ENCODE measurements around a stretch of chr18.

- RRBS: no CpG with 5 or more reads among the region's 5 CpGs
Observed at GRCh38 chr18:50099776-50100600, 95.0 kb downstream of the MYO5B start.

DNA sequence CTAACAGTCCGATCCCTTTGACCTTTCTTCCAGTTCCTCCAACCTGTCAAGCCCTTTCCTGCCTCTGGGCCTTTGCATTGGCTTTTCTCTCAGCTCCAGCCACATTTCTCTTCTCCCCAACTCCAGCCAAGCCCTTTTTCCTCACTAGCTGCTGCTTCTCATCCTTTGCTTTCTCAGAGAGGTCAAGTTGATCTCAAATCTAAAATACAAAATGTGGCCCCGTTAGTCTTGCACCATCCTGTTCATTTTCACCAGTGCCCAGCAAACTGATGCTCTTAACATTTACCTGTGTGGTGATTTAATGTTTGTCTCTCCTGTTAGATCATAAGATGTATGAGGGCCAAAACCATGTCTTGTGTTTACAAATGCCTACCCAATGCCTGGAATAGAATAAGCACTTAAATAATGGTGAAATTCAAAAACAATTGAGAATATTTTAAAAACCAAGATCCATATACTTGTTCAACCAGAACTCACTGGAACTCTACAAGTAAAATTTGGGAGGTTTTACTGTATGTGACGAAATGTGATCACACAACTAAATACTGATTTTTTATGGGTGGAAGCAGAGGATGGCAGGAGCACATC lies 37.4 kb downstream of the MYO5B start:
- RRBS: no CpG with 5 or more reads among the region's 3 CpGs

GRCh38 chr18:50307506-50308085 lies 20.1 kb upstream of the CXXC1 start:
- RRBS: no CpG with 5 or more reads among the region's 25 CpGs

- RRBS: no CpG with 5 or more reads among the region's 8 CpGs
Observed at GRCh38 chr18:50757257-50757946, 62.4 kb downstream of the MRO start.

- RRBS: no CpG with 5 or more reads among the region's 12 CpGs
Observed at GRCh38 chr18:50984102-50984844, 16.4 kb downstream of the ELAC1 start.

GRCh38 chr18:51066835-51067429 lies 36.9 kb downstream of the SMAD4 start:
- RRBS: no CpG with 5 or more reads among the region's 4 CpGs

DNA sequence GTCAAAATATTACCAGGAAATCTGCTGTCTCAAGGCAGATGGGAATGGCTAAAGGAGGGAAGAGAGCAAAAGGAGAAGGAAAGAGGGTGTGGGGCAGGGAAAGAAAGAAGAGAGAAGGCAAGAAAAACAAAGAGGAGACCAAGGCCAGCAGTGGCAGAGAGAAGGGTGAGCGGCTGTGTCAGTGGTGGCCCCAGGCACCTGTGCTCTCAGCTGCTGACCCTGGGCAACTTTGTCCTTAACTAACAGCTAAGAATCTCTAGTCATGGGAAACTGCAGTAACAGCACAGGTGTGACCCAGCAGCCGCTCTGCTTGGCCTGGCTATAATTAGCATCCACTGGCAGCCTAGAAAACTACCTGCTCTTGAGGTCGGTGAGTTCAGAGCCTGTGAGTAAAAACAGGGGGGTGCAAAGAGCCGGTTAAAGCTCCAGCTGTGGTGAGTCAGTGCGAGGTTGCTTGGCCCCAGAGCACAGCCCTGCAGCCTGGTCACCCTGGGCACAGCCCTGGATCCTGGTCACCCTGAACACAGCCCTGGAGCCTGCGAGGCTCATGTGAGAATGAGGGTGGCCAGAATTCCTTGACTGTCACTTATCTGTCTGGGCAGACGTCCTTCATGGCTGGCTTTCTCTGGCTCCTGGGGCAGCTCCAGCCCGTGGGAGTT lies 249.8 kb upstream of the MEX3C start:
- RRBS: no CpG with 5 or more reads among the region's 8 CpGs

GRCh38 chr18:53861284-53861715 lies 363.2 kb downstream of the MBD2 start:
- RRBS: no CpG with 5 or more reads among the region's 2 CpGs

- RRBS: no CpG with 5 or more reads among the region's 8 CpGs
Observed at GRCh38 chr18:54220707-54221206, 3.7 kb downstream of the MBD2 start.

DNA sequence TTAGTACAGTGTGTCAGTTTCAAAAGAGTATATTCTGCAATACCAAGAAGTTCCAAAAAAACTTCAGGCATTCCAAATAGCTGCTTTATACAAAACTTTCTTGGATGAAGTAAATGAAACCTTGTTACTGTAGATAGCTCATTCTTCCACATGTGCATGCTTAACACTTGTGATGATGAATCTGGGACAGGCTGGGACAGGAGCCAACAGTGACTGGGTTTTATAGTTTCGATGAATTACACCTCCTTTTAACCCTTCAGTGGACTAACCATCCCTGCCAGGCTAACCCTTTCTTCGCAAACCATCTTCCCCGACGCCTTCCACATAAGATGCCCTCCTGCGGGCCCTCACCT lies 1.0 kb downstream of the MBD2 start:
- RRBS: no CpG with 5 or more reads among the region's 5 CpGs

DNA sequence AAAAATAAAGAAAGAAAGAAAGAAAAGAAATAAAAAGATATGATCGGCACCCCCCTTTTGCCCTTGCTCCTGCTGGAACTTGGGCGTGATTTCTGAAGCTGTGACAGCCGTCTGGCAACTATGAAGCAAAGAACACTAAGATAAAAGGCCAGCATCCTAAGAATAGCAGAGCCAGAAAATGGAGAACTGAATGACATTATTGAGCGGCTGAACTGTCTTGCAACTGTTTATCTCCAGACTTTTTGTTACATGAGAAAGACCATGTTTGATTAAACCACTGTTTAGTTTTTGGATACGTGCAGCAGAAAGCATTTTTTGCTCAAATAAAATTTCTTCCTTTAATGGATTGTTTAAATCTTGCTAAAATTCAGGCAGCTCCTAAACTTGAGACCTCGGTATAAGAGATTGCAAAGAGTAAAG lies 8.1 kb upstream of the MBD2 start:
- RRBS: no CpG with 5 or more reads among the region's 6 CpGs

GRCh38 chr18:54262253-54262461 lies 7.2 kb upstream of the POLI start:
- RRBS: no CpG with 5 or more reads among the region's 1 CpG

DNA sequence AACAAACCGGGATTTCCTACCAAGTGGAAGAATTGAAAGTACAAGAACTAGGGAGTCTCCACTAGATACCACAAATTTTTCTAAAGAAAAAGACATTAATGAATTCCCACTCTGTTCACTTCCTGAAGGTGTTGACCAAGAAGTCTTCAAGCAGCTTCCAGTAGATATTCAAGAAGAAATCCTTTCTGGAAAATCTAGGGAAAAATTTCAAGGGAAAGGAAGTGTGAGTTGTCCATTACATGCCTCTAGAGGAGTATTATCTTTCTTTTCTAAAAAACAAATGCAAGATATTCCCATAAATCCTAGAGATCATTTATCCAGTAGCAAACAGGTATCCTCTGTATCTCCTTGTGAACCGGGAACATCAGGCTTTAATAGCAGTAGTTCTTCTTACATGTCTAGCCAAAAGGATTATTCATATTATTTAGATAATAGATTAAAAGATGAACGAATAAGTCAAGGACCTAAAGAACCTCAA lies 24.4 kb downstream of the POLI start:
- RRBS: no CpG with 5 or more reads among the region's 3 CpGs

DNA sequence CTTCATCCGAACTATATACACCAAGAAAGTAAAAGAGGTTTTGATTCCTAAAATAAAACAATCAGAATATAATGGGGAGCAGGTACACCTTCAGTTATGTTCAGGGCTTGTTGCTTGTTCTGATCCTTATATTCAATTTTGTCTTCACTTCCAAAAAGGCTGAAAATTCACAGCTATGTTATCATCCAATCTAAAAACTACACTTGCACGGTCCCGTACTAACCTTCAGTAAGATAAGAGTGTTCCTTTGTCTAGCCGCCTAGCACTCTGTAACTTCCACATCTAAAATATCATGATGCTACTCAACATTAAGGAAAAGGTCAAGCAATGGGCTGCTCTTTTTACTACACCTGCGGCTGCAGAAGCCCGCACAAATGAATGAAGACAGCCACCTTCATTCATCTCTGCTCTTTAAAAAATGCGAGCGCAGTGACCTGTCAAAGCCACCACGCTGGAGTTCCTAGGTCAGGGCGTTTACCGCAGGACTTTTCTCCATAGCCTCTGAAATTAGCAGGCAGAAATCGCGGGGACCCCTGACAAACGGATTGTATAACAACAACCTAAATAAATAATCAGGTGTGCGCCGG lies 678 bp downstream of the CCDC68 start:
- RRBS: no CpG with 5 or more reads among the region's 16 CpGs

- RRBS: no CpG with 5 or more reads among the region's 3 CpGs
Observed at GRCh38 chr18:55187567-55188044, 228.3 kb upstream of the CCDC68 start.

- RRBS: no CpG with 5 or more reads among the region's 2 CpGs
Observed at GRCh38 chr18:55244520-55244789, 285.2 kb upstream of the CCDC68 start.

DNA sequence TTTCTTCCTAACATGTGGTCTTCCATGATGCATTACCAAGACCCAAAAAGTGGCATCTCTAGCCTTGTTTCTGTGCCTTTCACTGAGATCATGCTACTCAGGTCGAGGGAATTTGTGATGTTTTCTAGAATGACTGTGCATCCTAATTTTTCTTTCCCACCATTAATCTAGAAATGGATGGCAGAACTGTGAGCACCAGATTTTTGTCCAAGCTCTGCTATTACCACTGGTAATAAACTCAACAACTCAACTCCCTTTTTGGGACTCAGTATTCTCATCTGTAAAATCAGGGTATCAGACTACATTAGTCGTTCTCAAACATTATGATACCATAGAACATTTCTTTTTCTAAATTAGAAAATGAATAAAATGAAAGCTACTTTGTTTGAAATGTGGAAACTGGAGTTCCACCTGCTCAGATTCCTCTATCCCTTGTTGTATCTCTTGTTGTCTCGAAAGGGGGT lies 299.1 kb upstream of the CCDC68 start:
- RRBS: no CpG with 5 or more reads among the region's 3 CpGs

GRCh38 chr18:55287312-55287892 lies 300.6 kb downstream of the TCF4 start:
- RRBS: no CpG with 5 or more reads among the region's 10 CpGs

DNA sequence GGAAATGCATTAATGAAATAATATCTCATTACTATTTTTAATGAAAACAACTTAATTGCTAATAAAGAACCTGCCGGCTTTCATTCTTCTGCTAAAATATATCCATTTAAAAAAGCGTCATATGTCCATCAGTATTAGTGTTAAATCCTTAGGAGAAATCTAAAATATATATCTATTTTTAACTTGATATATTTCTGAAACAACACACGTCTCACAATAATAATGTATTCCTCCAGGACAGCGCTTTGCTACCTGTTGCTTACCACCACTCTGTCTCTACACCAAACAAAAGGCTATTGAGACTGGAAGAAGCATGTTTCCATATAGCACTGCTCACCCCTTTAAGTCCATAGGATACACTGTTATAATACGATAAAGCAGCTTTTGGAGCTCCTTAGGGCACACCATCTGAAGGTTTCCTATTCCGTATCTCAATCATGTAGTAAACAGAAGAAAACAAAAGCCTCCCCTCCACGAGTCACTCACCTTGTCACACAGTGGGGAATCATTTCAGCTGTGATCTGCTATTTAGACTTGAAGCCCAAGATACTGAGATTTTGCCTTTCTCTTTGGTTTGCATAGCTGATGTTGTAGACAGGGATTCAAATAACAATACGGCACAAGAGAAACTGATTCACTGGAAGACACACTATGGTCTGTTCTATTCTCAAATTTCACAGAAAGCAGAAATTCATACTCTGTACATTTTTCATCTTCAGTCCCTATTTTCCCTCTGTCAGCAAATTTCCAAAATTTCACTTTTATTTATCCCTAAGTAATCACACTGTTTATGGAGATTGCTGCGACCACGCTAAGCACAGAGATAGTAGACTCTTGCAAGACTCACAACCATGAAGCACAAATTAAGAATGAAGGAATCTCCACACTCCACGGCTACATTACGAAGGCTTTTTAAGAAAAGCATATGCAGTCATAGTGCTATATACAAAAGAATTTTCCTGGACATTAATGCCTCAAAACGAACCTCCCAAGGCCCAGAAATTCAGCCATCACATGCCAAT lies 187.2 kb downstream of the TCF4 start:
- RRBS: no CpG with 5 or more reads among the region's 13 CpGs

- RRBS: no CpG with 5 or more reads among the region's 8 CpGs
Observed at GRCh38 chr18:55402672-55403222, 185.2 kb downstream of the TCF4 start.

Measured in mononuclear cell (primary cell).